Mononuclear cell (primary cell): ENCODE measurements around a stretch of chr11.

DNA sequence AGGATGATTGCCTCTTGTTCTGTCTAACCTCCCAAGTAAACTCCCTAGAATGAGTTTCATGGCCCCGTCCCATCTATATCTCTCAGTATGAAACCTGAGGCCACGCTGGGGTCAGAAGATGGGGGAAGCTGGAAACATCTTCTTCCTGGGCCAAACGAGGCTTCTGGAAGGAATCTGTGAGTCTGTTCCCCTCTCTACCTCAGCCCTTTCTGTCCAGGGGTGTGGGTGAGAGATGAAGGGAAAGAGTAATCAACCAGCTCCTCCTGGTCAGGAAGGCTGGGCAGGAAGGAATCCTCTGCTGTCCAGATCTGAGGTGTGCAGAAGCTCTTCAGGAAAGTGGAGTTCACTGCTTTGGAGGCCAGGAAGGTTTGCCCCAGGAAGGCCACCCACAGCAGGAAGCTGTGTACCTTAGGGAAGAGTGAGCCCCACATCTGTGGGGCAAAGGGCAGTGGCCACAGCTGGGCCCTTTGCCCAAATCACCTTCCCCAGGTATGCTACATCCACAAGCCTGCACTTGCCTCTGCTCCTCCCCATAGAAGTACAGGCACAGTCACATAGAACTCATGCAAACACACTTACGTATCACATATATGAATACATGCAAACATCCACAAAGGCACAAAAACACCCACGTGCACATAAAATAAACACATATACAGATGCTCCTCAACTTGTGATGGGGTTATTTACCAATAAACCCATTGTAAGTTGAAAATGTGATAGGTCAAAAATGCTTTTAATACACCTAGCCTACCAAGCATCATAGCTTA, 2.2 kb downstream of the TRIM29 start:
- RRBS, result no CpG with 5 or more reads among the region's 5 CpGs

DNA sequence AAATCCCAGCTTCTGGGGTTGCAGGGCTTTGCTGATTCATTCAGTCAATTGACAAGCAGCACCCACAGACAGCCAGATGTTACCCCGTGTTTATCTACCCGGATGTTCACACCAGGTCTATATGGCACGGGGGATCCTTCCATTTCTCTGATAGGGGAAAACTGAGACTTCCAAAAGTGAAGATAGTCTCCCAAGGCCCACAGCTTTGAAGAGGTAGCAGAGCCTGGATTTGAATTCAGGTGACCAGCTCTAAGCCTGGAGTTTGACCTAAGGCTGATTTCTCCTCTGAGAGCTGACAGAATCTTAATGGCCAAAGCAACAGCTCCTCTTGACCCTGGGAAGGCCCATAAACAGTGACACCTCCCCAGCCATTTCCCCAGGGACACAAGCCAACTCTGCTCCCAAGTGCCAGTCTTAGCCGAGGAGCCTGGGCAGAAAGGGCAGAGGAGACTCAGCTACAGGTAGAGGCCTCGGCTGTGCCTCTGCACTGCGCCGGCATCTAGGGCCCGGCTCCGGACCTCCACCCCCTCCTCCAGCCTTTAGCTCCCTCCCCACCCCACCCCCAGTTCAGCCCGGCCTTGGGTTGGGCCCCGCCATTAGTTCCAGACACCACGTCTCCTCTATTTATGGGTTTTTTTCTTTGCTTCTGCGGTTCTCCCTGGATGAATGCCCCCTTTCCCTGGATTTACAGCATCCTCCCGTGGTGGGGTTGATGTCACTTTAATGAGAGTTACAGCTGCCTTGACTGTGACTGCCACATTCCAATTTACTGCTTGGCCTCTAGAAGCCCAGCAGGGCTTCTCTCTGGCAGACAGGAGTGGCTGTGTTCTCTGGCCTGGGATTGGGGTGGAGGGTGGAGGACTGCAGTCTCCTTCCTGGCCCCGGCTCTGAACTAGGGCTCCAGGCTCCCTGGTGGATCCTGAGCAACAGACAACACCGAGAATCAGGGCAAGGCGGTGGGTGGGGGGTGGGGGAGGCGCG, 13.6 kb upstream of the OAF start:
- RRBS, result 88% methylated on average over 2 of the region's 19 CpGs

DNA sequence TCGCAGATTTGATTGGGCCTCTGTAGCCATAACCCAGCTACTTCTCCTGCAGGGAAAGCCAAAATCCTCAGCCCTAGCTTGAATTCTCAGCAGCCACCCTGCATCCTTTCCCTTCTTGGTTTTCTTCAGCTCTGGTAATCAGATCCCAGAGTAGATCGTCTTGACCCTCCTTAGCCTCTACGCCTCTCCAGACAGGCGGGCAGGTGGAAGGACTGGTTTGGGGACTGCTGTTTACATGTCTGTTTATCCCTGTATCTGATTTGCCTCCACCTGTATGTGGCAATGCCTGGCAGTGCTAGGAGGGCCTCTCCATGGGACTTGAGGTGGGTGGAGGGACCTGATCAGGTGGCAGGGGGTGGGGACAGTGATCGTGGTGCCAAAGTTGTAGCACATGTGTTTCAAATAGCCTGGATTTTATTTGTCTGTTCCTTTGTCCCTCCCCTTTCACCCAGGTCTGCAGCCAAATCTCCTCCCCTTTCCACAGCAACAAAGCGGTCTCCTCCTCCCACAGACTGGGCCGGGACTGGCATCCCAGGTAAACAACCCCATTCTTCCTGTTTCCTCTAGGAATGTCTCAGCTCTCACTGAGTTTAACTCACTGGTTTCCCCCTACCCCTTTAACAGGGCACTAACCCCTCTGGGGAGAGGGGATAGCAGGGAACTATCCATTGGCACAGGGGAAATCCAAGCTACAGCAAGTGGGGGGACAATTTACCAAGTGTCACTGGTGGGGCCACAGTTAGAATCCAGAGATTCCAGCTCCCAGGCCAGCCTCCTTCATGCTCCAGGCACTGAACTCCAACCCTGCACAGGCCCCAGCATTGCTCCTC, 23.1 kb upstream of the TLCD5 start:
- RRBS, result no CpG with 5 or more reads among the region's 7 CpGs

- RRBS, result no CpG with 5 or more reads among the region's 5 CpGs
Observed at GRCh38 chr11:120829287-120829577, 194.7 kb upstream of the TBCEL start.

- RRBS, result no CpG with 5 or more reads among the region's 6 CpGs
Observed at GRCh38 chr11:120912049-120912508, 111.8 kb upstream of the TBCEL start.

GRCh38 chr11:121024370-121025512, 839 bp downstream of the TBCEL start:
- RRBS, result no CpG with 5 or more reads among the region's 18 CpGs

GRCh38 chr11:121067293-121067982, 33.6 kb upstream of the TECTA start:
- RRBS, result no CpG with 5 or more reads among the region's 2 CpGs

- RRBS, result no CpG with 5 or more reads among the region's 6 CpGs
Observed at GRCh38 chr11:121367323-121367931, 74.9 kb downstream of the SC5D start.

- RRBS, result no CpG with 5 or more reads among the region's 3 CpGs
Observed at GRCh38 chr11:121430180-121430791, 21.8 kb upstream of the SORL1 start.

DNA sequence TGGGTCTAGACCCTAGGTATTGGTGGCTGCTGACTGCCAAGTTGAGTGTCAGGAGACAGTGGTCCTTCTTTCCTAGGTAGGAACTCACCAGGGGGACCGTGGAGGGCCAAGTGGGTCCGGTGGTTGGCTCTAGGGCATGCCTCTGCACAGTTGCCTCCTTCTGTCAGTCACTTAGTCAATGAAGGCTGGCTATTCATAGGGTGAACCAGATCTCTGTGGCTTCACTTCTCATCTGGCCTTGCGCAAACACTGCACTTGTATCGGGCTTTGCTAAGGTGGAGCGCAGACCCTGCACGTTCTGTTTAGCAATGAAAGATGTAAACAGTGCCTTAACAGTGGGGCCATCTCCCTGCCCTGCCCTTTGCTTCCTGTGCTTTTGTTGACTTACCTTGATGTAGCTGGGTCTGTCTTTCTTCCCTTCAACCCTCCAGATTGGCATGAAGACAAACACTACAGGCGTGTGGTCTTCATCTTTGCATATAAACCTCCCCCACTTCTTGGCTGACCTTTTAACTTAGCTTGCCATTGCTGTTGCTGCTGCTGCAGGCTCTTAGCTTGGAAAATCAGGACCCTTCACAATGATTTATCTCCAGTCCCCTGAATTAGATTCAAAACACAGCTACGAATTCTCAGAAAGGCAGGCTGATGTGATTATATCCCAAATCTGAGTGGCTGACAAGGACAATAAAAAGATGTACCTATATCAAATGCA, 7.4 kb downstream of the SORL1 start:
- RRBS, result no CpG with 5 or more reads among the region's 8 CpGs

DNA sequence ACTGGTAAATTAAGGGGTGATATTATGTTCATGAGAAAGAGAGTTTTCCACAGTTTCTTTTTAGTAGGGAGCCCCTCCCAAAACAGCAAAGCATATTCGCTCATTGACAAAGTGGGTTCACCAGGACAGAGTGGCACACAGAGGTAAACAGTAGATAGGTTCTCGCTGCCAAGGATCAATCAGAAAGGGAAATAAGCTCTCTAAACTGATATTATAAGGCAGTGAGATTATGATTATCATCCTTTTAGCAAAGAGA, 11.1 kb downstream of the SORL1 start:
- RRBS, result no CpG with 5 or more reads among the region's 2 CpGs

GRCh38 chr11:121545514-121546111, 93.5 kb downstream of the SORL1 start:
- RRBS, result no CpG with 5 or more reads among the region's 3 CpGs

DNA sequence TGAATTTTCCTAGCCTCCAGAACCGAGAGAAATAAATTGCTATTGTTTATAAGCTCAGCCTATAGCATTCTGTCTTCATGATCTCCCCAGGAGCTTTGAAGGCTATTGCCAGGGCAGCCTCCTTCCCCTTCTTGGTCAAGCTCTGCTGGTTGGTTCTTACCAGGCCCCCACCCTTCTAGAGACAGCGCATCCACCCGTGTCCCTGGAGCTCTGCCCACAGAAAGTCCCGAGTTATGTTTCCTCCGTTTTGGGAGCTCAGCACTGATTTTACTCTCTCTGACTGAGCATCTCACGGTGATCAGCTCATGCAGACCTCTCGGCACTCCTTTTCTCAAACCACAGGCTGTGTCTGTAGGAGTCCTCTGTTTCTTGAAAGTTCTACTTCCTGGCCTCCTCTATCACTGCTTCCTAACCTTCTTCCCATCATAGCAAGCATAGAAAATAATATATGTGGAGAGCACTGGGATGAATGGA, 124.5 kb downstream of the SORL1 start:
- RRBS, result no CpG with 5 or more reads among the region's 7 CpGs

DNA sequence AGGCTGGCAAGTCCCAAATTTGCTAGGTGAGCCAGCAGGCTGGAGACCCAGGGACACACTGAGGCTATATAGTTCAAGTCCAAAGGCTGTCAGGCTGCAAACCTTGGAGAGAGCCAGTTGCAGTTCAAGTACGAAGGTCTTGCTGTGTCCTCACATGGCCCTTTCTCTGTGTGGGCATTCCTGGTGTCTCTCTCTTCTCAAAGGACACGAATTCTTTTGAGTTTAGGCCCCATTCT, 135.1 kb downstream of the SORL1 start:
- RRBS, result no CpG with 5 or more reads among the region's 2 CpGs

- RRBS, result 92% methylated on average over 1 of the region's 4 CpGs
Observed at GRCh38 chr11:121614747-121615082, 162.6 kb downstream of the SORL1 start.

- RRBS, result no CpG with 5 or more reads among the region's 2 CpGs
Observed at GRCh38 chr11:121887597-121888020, 228.4 kb downstream of the BLID start.

- RRBS, result no CpG with 5 or more reads among the region's 7 CpGs
Observed at GRCh38 chr11:122046712-122047086, 69.3 kb downstream of the BLID start.

DNA sequence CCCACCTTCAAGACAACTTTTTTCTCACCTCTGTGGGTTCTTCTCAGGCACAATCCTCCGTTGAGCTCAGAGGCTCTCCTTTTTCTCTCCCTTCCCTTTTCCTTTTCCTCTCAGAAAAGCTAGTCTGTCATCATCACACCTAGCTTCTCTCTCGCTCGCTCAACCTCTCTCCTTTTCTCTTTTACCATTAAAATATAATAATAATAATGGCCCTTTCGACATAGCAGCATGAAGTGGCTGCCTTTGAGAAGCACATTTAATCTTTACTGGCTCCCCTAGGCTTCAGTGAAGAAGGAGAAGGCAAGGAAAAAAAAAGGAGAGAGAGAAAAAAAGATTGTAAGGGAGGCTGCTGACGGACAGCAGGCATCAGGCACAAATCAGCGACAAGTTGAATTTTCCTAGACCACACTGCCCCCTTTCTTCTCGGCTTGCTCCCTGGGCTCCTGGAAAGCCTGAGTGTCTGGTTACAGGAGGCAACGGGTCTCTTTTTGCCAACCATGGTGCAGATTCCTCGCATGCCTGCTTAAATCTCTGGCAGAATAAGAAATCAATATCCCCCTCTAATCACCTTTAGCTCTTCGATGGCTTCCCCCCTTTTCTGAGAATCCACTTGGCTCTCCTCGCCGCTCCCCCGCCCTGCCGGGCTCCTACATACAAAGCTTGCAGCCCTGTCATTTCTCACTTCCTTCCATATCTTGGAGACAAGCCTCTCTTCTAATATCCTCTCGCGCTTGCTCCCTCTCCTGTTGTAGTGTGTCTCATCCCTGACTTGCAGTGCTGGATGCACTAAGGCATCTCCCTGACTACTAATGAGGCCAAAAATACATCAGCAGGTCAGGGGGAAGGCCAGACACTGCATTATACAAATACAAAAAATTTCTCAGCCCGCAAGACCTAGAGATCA, 14.3 kb downstream of the BLID start:
- RRBS, result no CpG with 5 or more reads among the region's 17 CpGs

GRCh38 chr11:122146481-122146742, 30.4 kb upstream of the BLID start:
- RRBS, result no CpG with 5 or more reads among the region's 2 CpGs